Pericardium (tissue), 1 donor: ENCODE measurements around a stretch of chr9.

- RRBS: no CpG with 5 or more reads among the region's 5 CpGs
Measured at GRCh38 chr9:68947033-68947561, 66.8 kb downstream of the PRKACG start.

DNA sequence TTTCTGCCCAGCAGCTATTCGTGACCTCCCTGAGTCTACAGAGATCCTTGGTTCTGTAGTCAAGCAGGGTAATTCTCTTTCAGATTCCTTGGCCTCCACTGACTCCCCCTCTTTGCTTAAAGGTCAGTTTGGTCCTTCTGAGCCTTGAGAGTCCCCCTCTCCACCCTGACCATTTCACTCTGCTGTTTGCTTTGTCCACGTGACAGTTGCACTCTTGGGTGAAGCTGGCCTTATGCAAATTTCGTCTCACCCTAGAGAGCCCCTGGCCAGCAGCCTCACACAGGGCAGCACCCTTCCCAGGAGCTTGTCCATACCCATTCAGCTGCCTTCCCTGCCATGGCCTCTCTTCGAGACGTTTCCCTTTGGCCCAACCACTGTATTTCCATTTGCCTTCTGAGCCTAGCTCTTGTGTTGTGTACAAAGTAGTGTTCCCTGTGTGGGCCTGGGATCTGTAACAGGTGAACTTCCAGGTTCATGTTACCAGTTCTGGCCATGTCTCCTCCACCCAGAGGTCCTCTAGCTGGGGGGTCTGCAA is 63.7 kb downstream of the PRKACG start:
- RRBS: no CpG with 5 or more reads among the region's 5 CpGs

DNA sequence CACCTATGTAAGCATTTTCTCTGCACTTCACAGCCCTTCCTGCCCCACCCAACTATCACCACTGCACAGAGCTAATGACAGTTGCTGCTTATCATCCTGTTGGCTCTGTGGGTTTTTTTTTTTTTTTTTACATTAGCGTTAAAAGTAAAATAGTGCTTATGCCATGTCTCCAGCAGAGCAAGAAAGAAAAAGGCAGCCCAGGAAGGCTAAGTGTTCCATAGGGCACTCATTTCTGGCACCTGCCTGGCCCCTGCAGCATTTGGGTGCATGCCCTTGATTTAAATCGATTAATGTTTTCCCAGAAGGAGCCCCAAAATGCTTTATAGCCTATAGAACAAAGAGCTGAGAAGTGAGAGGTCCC is 6.0 kb upstream of the PRKACG start:
- RRBS: no CpG with 5 or more reads among the region's 2 CpGs

DNA sequence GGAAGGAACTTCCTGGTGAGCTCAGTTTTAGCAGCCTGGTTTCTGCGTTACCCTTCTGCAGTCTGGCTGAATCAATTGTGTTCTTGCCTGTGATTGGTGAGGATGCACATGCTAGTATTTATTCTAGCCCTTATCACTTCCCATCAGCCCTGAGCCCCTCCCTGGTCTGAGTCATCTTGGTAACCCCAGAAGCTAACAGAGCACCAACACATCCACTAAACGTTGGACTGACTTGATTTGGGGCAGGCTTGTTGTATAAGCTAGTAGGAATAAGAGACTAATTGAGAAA is 6.6 kb downstream of the TJP2 start:
- RRBS: no CpG with 5 or more reads among the region's 2 CpGs

DNA sequence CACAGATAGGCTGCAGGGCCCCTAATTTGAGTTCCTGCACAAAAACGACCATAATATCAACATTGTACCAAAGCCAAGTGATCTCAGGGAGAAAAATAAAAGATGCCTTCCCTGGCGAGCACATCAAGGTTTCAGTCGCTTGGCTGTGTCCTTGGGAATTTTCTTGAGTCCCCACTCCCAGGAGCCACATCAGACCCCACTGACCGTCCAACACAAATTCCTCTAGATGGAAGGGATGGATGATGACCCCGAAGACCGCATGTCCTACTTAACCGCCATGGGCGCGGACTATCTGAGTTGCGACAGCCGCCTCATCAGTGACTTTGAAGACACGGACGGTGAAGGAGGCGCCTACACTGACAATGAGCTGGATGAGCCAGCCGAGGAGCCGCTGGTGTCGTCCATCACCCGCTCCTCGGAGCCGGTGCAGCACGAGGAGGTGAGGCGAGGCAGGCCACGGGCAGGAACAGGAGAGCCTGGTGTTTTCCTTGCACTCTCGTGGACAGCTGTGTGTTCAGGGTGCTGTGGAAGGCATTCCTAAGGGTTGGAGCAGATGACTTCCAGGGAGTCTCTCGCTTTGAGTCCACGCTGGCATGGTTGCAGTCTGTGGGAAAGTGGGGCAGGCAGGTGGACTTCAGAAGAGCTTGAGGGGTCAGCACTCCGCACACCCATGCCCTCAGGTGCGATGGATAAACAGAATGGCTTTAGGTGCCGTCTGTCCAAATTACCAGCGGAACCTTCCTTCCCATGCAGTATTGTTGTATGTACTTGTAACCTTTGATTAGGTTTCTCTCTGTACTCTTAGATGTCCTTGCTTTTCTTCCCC is 73.9 kb downstream of the TJP2 start:
- RRBS: no CpG with 5 or more reads among the region's 30 CpGs

- RRBS: no CpG with 5 or more reads among the region's 10 CpGs
Measured at GRCh38 chr9:69386485-69387274, 61.7 kb downstream of the ENTREP1 start.

DNA sequence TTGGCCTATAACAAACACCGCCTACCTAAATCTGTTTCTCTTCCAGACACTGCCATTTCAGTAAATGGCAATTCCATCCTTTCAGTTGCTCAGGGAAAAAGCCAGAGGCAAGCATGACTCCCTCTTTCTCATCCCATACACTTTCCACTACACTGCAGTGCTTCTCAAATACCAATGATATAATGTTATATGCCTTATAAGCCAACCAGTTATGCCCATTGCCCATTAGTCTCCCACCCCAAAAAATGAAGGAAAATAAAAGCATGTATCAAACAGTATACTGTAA is 18.6 kb downstream of the PTAR1 start:
- RRBS: no CpG with 5 or more reads among the region's 1 CpG

GRCh38 chr9:70080522-70080967 is 36.9 kb downstream of the MAMDC2 start:
- RRBS: no CpG with 5 or more reads among the region's 5 CpGs

DNA sequence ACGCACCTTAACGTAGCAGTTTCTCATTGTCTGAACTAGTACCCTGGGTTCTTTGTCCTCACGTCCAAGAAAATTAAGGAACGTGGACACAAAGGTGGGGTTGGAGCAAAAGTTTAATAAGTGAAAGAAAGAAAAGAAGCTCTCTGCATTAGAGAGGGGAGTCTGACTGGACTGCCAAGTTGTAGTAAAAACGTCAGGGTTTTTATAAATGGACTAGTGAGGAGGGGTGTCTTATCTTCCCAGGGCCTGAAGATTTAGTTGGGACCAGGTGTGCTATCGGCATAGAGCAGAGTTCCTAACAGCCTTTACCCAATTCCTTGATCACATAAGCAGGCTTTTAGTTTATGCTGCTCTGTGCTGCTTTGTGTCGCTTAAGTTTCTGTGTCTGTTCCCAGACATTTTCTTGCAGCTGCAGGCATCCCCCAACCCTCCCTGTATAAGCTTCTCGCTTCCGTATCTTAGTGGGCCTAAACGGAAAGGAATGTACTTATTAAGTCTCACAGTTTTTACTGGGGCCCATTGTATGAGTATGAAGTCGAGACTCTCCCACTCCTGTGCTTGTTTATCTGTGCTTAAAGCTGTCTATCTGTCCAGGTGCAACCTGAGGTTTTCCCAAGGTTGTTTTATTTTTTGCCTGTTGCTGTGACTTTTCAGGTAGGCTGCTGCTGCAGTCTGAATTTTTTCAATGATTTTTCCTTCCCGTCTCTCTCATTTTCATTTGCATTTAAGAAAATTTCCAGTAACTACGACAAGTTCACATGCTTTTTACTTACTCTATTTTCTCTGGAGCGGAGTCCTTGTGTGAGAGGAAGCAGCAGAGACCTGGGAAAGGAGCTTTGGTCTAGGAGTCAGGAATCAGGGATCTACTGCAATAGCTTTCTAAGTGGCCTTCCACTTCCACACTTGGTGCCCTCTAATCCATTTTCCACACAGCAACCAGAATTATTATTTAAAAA is 2.5 kb upstream of the SMC5 start:
- RRBS: no CpG with 5 or more reads among the region's 14 CpGs

DNA sequence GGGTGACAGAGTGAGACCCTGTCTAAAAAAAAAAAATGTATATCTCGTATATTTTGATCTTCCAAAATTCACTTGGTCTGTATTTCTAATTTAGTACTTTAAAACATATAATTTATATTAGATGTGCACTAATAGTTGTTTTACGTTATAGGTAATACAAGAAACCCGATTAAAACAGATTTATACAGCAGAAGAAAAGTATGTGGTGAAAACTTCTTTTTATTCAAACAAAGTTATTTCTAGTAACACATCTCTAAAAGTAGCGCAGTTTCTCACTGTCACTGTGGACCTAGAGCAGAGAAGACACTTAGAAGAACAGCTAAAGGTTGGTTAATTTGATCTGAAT is 59.6 kb downstream of the SMC5 start:
- RRBS: no CpG with 5 or more reads among the region's 4 CpGs

- RRBS: no CpG with 5 or more reads among the region's 5 CpGs
Measured at GRCh38 chr9:70479685-70480164, 65.3 kb upstream of the KLF9 start.

DNA sequence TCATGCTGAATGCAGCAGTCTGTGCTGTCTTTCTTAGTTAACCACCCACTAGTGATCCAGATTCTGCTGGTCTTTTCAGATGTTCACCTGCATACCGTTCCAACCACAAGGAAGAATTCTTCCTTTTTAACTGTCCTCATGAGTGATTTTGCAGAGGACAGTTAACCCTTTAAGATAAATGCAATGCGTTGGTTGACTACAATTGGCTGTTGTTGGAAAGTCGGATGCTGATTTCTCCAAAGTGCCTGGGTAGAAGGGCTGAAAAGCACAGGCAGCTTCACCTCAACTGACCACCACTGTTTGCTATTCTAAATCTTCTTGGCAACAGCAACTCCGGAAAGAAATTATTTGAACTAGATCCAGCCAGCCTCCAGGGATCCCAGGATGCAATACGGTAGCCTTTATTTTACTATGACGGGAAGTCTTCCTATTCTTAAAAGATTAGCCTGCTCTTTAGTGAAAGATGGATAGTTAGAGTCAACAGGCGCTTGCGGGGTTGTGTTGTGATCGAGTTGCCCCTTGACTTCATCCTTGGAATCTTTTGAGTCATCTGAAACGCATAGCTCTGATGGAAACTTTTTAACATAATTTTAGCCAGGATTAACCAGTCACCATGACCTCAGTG is 78.5 kb upstream of the KLF9 start:
- RRBS: no CpG with 5 or more reads among the region's 10 CpGs

DNA sequence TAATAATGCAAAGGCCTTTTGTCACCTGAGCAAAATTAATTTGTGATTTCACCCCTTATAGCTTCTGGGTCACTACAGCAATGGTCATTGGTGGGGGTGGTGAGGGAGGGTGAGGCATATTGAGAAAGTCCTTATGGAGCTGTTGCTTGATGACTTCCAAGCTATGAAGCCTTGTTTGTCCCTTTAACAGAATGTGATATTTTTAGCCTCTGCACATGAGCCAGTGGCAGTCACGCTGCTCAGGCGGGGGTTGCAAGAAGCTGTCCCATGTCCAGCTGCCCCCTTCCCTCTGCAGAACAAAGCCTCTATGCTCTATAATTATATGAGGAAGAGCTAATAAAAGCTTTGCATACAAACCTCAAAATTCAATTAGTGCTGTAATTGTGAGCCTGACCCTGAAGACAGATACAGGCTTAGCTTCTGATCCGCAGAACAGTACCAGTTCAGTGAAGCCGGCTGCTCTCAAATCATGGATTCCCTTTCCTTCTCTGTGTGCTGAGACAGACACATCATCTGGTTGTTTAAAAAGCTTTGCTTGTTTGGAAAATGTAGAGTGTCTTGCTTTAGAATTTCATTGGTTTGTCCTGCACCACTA is 200.7 kb upstream of the KLF9 start:
- RRBS: no CpG with 5 or more reads among the region's 4 CpGs

GRCh38 chr9:71767237-71767457 is 1.2 kb downstream of the CEMIP2 start:
- RRBS: no CpG with 5 or more reads among the region's 2 CpGs

GRCh38 chr9:72347945-72348364 is 17.1 kb downstream of the ZFAND5 start:
- RRBS: no CpG with 5 or more reads among the region's 2 CpGs

- RRBS: no CpG with 5 or more reads among the region's 4 CpGs
Measured at GRCh38 chr9:72354313-72355304, 10.4 kb downstream of the ZFAND5 start.

GRCh38 chr9:72477888-72478606 is 43.4 kb upstream of the TMC1 start:
- RRBS: no CpG with 5 or more reads among the region's 4 CpGs

- RRBS: no CpG with 5 or more reads among the region's 7 CpGs
Measured at GRCh38 chr9:72950912-72951389, 1.9 kb downstream of the ALDH1A1 start.